CMK (cell line): ENCODE results near the genes WNK4 and CCDC200.

DNA sequence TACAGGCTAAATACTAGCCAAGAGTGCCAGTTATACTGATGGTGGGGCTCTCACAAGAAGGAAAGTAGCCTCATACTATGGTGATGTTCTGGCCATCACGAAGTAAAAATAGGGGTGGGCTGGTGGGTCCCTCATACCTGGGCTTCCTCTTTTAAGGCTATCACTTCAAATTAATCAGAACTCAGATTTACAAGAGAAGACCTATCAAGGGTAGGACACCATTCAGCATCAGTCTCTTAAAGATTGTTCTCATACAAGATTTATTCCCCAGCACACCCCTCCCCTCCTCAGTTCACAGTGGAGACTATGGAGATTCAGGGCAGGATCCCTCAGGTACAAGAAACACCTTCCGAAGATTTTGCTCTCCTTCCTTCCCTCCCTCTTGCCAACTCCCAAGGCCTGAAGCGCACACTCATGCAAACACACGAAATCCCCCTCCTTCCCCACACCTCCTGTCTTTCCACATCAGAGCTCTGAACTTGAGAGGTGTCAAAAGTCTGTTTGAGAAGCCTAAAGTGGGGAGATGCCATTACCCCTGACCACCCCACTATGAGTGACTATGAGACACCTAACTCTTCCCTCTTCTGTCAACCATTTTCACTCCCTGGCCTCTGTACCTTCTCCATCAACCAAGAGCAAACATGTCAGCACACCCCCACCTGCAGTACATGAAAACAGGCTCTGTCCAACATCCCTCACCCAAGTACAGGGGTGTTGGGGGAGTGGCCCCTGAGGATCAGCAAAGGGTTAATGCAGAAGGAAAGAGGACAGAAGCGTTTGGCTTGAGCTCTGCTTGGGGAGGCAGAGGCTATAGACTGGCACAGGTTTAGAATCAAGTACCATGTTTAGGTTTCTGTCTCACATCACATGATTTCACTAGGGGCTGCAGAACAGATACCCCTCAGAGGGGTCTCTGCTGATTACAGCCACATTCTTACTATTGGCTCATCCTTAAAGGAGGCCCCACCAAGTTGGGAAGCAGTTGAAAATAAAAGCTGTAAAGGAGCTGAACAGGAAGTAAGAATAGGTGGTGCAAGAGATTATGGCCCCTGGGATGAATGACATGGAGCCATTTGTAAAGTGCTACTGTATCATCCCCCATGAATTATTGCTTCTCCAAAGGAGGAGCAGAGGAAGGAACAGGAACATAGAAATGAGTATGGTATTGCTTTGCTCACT is 2.1 kb upstream of the PSMC3IP start:
- RRBS, result no CpG with 5 or more reads among the region's 5 CpGs

- RRBS, result no CpG with 5 or more reads among the region's 12 CpGs
These were observed 23.5 kb downstream of the TUBG1 start for GRCh38 chr17:42632842-42633586.

- RRBS, result no CpG with 5 or more reads among the region's 5 CpGs
These were observed 8.3 kb downstream of the TUBG2 start for GRCh38 chr17:42667274-42667870.

DNA sequence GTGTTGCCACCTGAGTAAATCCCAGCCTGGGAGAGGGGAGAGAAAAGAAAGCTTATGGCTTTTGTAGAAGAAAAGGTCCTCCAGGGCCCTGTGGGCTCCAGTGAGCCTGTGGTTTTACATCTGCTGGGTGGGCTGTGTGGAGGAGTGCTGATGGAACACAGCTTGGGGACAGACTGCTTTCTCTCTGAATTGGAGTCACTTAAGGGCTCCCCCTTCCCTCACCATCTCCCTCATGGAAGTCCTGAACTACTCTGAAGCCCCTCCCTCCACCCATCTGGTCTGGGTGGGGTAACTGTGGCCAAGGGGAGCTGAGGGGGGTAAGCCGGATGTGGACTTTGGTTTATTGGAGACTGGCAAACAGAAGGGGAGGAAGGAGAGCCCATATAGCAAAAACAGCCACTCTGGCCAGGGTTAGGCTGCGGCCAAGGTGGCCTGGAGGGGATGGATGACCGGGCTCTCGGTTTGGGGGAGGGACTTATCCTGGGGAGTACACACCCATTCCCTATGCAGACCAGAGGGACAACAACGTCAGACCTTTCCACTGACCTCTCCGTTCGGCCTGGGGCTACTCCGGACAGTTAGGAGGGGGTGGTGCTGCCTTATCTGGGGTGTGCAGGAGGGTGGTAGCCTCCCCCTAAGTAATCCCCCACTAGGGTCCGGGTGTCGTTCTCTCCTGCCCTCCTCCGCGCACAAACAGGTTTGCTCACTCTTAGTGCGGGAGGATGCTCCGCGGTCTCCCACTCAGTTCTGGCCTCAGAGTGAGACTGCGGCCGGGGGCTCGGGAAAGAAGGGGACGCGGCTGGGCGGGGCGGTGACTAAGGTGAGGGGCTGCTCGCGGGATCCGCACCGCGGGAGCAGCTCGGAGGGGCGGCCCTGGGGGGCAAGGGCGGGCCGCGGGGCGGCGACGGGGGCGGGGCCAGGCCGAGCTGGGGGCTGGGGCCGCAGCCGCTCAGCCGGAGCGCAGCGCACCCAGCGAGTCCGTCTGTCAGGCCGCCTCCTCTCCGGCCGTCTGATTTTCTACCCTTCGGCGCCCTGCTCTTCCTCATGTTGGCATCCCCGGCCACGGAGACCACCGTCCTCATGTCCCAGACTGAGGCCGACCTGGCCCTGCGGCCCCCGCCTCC is at the start of gene WNK4:
Gene WNK4 (plus strand): TSS at position 956 of the 1,124 bp plus-strand sequence.
- RRBS, result 95% methylated on average over 14 of the region's 55 CpGs

GRCh38 chr17:42845386-42846025 is 1.1 kb downstream of the AOC2 start:
- RRBS, result no CpG with 5 or more reads among the region's 16 CpGs

- RRBS, result no CpG with 5 or more reads among the region's 7 CpGs
These were observed 7.4 kb upstream of the G6PC1 start for GRCh38 chr17:42893048-42893754.

DNA sequence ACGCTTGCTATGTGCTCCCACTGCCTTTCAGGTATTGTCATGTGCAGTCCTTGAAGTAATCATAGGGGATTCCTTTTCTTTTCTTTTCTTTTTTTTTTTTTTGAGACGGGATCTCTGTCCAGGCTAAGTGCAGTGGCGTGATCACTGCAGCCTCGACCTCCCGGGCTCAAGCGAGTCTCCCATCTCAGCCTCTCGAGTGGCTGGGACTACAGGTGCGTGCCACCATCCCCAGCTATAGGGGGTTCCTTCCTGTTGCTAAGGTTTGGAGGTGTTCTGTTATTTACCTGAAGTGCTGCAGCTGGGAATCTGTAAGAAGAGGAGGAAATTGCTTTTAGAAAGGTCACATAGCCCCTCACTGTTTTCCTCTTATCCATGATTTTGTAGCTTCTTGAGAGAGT is 861 bp downstream of the RPL27 start:
- RRBS, result no CpG with 5 or more reads among the region's 8 CpGs

GRCh38 chr17:43019701-43019908 is 2.6 kb downstream of the VAT1 start:
- RRBS, result no CpG with 5 or more reads among the region's 3 CpGs

- RRBS, result no CpG with 5 or more reads among the region's 9 CpGs
These were observed 6.2 kb upstream of the TMEM106A start for GRCh38 chr17:43205342-43205944.

- RRBS, result no CpG with 5 or more reads among the region's 7 CpGs
These were observed 975 bp upstream of the TMEM106A start for GRCh38 chr17:43210453-43211346.

DNA sequence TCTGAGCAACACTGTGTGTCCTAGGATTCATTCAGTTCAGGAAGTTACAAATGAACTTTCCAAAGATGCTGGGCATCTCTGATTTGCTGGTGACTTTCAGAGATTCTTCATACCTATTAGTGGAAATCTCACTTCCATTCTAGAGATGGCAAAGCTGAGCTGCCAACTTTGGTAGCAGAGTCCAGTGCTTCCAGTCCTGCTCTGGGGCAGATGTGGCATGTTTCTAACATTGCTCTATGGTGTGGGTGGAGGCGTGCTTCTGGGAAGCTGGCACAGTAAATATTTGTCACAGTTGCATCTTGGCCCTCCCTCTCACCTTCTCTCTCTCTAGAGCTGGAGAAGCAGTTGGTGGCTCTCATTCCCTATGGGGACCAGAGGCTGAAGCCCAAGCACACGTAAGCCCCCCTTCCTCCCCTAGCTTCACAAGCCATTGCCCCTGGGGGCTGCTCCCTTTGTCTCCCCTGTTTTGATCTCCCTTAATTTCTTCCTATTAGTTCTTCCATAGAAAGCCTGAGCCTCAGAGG is 1.9 kb downstream of the TMEM106A start:
- RRBS, result no CpG with 5 or more reads among the region's 2 CpGs

DNA sequence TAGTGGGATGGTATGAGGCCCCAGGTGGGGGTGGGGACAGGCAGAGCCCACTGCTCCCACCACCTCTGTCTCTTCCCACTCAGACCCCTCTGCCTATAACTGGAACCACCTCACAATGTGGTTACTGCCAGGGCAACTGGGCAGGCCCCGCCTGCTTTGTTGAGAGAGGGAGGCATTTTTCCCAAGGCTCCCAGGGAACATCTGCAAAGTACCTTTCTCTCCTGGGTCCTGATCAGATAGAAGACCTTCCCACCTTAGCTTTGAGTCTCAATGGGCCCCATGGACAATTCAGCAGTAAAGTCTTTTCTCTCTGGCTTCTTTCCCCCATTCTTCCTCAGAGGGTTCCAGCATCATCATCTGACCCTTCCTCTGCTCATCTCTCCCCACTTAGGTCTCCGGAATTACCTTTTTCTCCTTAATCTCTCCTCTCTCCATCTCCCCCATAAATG is at the start of gene CCDC200:
Gene CCDC200 (minus strand): TSS at position 67 of the 449 bp plus-strand sequence.
- RRBS, result no CpG with 5 or more reads among the region's 2 CpGs

GRCh38 chr17:43241611-43241810 is 13.1 kb upstream of the CCDC200 start:
- RRBS, result no CpG with 5 or more reads among the region's 20 CpGs

DNA sequence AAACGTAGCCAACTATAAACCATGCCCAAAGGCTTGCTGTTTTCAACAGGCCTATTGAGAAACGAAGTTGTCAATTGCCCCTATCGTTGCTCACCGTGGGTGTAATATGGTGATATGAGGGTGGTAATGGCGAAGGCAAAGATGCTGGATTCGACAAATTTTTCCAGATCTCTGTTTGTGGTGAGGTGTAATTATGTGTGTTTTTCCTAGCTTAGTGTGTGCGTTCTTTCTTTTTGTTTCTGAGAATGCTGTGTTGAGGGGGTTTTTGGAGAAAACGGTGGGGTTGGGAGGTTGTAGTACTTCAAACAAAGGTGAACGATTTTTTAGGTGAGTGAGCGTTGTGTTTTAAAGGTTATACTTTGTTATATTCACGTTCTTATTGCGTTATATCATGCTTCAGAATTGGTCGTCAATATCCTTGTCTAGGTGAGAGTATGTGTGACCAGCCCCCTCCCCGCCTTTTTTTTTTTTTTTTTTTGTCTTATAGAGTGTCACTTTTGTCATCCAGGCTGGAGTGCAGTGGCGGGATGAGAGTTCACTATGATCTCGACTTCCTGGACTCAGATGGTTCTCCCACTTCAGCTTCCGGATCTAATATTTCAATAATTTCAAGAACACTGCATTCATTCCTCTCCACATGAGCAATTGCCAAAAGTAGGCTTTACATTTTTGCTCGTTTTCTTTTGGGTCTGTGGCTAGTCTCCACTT is 82.9 kb upstream of the ARL4D start:
- RRBS, result no CpG with 5 or more reads among the region's 18 CpGs

- RRBS, result no CpG with 5 or more reads among the region's 17 CpGs
These were observed 82.1 kb upstream of the ARL4D start for GRCh38 chr17:43316680-43317100.

GRCh38 chr17:43359591-43360207 is 39.1 kb upstream of the ARL4D start:
- RRBS, result no CpG with 5 or more reads among the region's 16 CpGs

DNA sequence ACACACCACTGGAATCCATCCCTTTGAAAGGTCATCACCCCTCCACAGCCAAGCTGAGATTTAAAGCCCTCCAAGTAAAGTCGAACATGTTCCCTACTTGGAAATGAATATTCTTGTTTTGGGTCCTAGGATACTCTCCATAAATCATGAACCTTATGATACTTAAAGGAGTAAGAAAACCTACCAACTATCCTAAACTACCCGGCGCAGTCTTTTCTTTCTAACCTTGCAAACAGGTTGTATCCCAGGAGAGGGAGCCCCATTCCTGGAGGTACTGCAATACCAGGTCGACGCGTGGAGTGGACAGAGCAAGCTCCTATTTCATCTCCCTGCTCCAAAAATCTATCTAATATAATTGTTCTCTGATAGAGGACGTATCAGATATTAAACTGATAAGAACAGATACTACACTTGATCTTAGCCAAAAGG is 11.8 kb upstream of the ARL4D start:
- RRBS, result no CpG with 5 or more reads among the region's 7 CpGs

DNA sequence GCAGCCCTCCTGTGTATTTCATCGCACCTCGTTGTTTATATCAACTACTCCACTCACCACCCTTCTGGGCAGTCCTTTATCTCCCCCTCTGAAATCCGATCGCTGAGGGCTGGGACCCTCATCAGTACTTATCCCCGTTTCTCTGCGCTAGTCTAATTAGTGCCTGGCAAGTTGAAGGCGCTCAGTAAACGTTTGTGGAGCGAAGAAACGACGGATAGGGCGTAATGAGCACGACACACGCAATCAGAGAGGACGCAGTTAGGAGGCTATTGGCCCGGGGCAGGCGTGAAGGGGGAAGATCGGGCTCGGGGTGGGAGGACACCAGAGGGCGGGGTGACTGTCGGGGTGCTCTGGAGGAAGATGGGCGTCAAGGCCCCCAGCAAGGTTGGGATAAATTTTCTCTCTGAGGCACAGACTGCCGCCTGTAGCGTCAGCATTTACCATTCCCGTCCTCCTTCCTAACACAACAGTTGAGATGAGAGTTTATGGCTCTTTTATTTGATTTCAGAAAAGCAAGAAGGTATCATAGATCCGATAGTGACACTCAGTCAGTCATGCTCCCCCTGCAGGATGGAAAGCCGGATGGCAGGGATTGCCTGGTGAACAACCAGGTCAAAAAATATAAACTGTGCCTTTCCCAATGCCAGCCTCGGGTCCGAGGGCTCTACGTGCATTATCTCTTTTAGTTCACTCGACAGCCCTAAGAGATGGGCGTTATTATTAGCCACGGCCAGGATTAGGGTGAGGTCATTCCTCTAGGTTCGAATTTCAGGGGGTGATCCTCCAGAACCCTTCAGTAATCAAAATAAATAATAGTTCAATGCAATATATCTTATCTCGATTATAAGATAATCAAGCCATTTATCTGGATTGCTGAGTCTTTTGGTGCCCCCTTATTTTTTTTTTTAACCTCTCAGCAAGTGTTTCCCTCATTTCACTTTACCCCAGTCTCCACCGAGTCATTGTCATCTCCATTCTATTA is 9.5 kb upstream of the ARL4D start:
- RRBS, result no CpG with 5 or more reads among the region's 36 CpGs

GRCh38 chr17:43401966-43402580 is 3.3 kb downstream of the ARL4D start:
- RRBS, result 100% methylated on average over 2 of the region's 8 CpGs

DNA sequence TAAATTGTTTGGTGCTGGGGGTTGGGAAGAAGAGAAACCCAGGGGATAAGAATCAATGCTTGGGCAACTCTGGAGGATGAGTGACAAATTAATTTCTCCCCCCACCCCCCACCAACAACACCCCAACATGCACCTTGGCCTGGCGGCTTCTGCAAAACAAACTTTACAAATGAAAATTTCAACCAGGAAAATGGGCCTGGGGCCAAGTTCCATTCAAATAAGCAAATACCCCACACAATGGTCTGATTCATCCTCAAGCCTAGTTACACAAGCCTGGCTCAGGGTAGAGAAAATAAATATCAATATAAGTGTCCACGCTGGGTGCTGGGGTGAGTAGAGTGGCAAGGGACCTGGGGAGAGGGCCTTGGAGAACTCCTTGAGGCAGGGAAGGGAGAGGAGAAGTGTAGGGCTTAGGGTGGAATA is 1.6 kb downstream of the ETV4 start:
- RRBS, result no CpG with 5 or more reads among the region's 2 CpGs